Epithelial cell of proximal tubule (primary cell): ENCODE measurements around a stretch of chr5.

- RAMPAGE, long total RNA = no peak
- RRBS = no CpG with 5 or more reads among the region's 7 CpGs
Measured at GRCh38 chr5:39191105-39191688, 28.2 kb downstream of the FYB1 start.

DNA sequence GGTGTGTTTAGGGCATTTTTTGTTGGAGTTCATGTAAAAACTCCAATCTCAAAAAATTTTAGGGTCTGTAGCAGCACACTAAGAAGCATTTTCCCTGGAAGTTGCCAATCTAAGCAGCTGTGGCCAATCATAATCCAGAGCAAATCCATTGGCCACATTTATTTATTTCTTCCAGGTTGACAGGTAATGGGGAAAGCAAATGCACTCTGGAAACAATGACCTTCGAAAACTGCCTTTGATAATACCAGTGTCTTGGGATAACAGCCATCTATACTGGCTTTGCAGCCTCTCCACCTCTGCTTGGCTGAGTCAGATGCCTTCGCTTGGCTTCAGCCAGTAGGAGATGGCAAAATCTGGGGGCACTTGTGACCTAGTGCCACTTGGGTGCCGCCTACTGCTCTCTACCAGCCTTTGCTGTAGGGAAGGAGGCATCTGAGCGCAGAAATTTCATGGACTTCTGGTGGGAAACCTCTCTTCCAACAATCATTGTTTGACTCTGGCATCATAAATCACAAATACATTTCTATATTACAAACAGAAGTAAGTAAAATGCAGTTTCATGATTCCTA lies 21.9 kb downstream of the FYB1 start:
- RAMPAGE, long total RNA = no peak
- RRBS = no CpG with 5 or more reads among the region's 4 CpGs

DNA sequence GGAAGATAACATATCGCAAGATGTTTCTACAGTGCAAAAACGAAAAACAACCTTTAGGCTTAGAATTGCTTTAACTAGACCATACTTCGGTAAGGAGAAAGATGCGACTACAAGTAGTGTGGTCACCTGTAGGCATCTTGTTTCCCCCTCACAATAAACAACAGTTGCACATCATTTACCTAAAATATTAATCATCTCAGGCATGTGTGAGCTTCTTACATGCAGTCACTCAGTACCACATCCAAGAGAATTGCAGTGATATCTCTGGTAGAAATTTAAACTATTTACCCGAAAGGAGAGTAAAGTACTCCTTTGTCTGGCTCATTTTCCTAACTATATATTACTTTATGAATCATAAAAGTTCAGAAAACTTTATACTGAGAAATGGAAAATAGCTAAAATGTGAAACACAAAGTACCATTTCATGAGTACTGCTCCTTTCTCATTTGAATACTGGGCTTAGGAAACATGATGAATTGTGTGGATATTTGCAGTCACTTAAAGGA lies 18.6 kb downstream of the FYB1 start:
- RAMPAGE, long total RNA = no peak
- RRBS = no CpG with 5 or more reads among the region's 5 CpGs

DNA sequence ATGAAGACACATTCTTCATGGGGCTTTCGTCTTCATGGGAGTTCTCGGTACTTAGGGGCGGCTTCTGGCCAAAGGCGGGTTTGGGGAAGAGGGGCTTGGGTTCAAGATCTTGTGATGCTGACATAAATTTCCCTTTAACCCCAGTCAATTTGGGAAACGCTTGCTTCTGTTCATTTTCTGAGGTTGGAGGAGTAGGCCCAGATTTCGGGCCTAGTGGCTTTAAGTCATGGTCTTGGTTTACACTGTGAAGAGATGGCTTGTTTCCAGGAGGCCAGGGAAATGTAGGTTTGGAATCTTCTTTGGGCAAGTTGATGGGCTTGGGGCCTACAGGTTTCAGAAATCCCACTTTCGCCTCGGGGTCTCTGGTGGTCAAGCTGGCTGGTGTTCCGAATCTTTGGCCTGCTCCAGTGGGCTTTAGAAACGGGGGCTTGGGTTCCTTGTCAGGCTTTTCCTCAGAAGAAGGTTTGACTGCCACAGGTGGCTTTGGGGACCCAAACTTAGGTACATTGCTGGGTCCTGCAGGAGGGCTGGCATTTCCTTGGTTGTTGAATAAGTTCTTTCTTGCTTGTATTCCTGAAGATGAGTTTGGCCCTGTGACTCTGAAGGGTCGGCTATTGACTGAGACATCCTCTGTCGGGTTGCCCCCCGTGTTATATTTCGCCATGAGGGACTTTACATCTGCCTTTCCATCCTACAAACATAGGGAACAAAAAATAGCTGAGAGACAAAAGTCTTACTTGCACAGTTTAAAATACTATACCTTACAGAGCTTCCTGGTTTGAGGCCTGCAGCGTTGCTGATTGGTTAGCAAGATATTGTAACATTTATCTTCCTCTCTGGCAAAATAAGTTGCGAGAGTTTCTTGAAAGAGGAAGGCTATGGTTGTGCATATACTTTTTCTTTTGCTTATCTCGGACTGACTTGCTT lies 16.8 kb downstream of the FYB1 start:
- RAMPAGE, long total RNA = no peak
- RRBS = no CpG with 5 or more reads among the region's 17 CpGs

DNA sequence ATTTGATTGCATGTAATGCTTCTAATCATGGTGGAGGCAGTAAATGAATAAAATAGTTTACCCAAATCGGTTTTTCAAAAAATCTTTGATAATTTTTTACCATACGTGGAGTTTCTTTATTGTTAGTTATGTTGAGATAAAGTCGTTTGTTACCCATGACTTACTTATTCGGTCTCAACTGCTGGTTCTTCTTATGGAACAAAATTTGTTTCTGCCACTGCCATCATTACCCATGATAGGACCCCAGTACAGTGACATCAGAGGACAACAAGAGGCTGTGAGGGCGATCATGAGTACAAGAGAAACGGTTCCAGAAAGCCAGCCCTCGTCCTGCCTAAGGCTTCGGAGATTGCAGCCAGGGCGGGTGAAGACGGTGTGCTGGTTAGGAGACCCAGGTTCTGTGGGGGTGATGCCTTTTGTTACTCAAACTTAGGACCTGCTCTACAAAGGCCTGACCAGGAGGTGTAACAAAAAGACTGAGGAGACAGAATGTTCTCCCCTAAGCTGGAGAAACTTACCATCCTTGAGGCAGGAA lies 10.9 kb downstream of the FYB1 start:
- RAMPAGE, long total RNA = no peak
- RRBS = no CpG with 5 or more reads among the region's 10 CpGs

- RAMPAGE, long total RNA = no peak
- RRBS = no CpG with 5 or more reads among the region's 9 CpGs
Measured at GRCh38 chr5:39469639-39470575, 45.1 kb upstream of the DAB2 start.

DNA sequence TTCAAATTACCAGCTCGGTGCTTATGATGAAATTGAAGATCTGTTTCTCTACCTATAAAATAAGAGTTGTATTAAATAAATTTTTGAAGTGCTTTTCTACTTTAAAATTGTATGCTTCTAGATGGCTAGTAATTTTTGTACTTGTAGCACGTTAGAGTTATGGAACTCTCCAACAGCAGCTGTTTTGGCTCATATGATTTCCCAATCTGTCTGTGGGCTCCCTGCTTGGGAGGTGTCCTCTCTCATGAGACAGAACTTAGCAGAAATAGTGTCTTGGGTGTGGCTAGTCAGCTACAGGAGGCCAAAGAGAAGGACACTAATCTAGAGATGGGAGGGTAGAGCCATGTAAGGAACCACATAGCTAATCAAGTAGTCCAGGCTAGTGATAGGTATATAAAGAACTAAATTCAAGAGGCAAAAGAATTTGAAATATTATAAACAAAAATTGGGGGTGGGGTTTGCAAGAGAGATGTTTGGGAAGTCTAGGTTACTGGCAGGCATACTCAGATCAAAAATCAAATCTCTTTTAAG lies 78.4 kb upstream of the DAB2 start:
- RAMPAGE, long total RNA = no peak
- RRBS = no CpG with 5 or more reads among the region's 2 CpGs

- RAMPAGE, long total RNA = no peak
- RRBS = no CpG with 5 or more reads among the region's 11 CpGs
Measured at GRCh38 chr5:39526572-39527253, 101.9 kb upstream of the DAB2 start.

- RAMPAGE, long total RNA = no peak
- RRBS = no CpG with 5 or more reads among the region's 2 CpGs
Measured at GRCh38 chr5:40137975-40138475, 541.7 kb upstream of the PTGER4 start.

DNA sequence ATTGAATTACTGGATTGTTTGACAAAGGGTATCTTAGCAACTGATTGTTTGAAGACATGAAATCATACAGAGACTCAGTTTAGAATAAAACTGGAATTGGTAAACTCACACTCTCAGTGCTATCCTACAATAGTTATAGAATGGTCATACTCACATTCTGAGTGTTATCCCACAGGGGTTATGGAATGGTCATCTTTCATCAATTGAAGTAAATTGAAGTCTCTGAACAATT lies 358.1 kb upstream of the PTGER4 start:
- RAMPAGE, long total RNA = no peak

GRCh38 chr5:40404615-40404980 lies 275.1 kb upstream of the PTGER4 start:
- RAMPAGE, long total RNA = no peak

DNA sequence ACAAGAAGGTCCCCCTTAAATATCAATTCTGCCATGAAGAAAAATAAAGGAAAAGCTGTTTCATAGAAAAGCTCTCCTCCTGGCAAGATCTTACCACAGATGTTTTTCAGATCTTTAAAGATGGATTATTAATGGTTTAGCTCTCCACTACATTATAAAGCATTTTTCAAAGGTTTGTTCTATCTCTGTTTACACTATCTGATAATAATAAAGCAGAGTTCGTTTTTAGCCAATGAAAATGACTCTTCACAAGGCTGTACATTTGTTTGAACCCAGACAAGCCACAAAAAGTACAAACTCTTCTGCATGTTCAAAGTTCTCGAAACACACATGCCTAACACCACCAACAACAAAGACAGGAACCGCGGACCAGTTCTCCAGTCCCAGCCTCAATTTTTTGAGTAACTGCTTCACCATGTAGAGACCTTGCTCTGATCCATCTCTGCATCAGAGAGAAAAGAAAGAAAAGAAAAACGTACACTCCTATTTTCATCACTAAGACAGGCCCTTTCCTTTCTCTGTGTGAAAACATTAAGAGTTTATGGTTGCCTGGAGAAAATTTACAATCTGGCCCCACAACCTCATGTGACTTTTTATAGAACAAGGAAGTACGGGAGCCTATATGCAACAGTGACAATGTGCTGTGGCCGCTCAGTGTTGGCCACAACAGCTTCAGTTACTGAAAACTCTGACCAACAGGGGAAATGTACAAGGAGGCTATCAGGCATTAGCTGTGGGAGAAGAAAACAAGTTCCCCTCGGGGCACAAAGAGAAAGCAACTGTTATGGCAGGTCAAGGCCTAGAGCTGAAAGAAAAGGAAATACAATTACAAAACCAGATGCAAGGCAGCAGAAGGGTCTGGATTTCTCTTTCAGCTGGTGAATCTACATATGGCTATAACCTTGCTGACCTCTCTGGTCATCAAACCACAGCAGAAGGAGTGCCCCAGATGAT lies 273.0 kb upstream of the PTGER4 start:
- RAMPAGE, long total RNA = no peak
- RRBS = no CpG with 5 or more reads among the region's 8 CpGs

- RAMPAGE, long total RNA = no peak
- RRBS = no CpG with 5 or more reads among the region's 5 CpGs
Measured at GRCh38 chr5:40437231-40438120, 242.2 kb upstream of the PTGER4 start.

- RAMPAGE, long total RNA = no peak
- RRBS = no CpG with 5 or more reads among the region's 2 CpGs
Measured at GRCh38 chr5:40733995-40734704, 21.6 kb downstream of the TTC33 start.

DNA sequence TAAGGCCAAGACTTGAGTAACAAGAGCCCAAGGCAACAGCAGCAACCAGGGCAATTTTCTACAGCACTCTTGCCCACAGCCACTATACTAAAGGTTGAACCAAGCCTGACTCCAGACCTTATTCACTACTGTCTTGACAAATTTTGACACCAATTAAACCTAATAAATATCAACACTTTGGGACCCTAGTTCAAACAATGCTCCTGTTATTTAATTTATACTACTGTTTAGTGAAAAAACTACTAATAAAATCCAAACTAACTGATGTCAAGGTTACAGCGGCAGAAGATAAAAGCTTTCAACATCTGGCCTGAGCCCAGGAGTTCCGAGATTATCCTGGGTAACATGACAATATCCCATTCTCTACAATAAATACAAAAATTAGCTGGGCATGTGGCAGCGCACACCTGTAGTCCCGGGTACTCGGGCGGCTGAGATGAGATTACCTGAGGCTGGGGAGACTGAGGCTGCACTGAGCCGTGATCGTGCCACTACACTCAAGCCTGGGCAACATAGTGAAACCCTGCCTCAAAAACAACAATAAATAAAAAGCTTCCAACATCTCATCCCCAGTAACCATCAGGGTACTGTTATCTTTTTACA lies 1.4 kb downstream of the RPL37 start:
- RAMPAGE, long total RNA = no peak
- RRBS = no CpG with 5 or more reads among the region's 8 CpGs

GRCh38 chr5:41193403-41194664 lies 19.5 kb downstream of the C6 start:
- RAMPAGE, long total RNA = no peak
- RRBS = no CpG with 5 or more reads among the region's 10 CpGs

GRCh38 chr5:41211431-41211881 lies 1.9 kb downstream of the C6 start:
- RAMPAGE, long total RNA = no peak
- RRBS = no CpG with 5 or more reads among the region's 4 CpGs

DNA sequence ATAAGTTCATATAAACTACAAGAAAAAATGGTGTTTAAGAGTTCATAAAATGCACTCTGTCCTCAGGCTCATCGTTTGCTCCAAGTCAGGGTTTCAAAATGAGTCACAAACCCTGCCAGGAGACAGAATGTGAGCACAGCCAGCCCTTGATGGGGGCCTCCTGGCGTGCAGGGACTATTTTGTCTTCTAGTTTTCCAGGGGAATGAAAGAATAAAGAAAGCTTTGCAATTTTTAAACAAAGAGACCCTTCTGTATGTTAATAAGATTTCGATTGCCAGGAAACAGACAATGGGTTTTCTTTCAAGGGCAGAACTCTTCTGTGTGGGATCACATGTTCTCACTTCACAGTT lies 121.4 kb upstream of the C6 start:
- RAMPAGE, long total RNA = no peak
- RRBS = no CpG with 5 or more reads among the region's 3 CpGs

DNA sequence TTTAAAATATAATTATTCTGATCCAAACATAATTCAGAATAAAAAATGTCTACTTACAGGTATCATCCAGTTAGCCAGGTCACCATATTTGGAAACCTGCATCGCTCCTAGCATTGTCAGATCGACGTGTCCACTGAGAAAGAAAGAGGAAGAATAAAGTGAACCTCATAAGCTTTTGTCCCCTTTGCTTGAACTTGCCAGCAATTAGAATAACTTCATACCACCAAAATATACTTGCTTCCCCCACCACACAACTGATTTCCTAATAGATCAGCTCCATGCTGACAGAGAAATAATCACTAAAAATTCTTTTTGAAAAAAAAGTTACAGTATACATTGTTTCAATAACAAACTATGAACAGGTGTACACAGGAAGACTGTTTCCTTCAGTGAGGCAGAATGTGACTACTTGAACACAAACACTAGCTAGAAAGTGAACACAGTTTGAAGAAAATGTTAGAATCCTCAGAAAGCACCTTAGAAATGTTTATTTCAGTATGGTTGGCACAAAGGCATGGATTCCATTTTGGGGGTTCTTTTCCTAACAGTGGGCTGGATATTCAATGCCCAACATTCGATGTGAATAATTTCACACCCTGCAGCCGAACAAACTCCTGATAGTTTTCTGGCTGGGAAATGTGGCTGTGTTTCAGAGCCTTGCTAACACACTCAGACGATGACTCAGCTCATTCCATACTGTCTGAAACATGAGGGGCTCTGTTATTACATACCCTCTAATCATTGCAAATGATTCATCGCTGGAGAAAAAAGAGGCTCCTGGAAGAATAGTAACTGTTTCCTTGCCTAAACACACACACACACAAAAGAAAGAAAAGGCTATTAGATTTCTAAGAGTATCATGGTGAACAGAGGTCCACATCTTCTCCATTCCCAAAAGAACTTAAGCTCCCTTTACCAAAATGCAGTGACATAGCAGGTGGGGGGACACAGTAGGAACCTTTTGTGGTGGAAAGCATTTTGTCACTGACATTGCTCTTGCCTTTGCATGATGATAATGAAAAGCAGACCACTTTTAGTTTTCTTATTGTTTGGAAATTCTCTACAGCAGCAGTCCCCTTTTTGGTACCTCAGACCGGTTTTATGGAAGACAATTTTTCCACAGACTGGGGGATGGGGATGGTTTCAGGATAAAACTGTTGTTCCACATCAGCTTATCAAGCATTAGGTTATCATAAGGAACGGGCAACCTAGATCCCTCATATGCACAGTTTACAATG lies 75.9 kb downstream of the OXCT1 start:
- RAMPAGE, long total RNA = no peak
- RRBS = no CpG with 5 or more reads among the region's 9 CpGs

GRCh38 chr5:42364398-42364799 lies 58.8 kb upstream of the GHR start:
- RAMPAGE, long total RNA = no peak
- RRBS = no CpG with 5 or more reads among the region's 1 CpG